Cardiac ventricle fibroblast (primary cell): ENCODE results near the genes ZFYVE27 and CRTAC1.

DNA sequence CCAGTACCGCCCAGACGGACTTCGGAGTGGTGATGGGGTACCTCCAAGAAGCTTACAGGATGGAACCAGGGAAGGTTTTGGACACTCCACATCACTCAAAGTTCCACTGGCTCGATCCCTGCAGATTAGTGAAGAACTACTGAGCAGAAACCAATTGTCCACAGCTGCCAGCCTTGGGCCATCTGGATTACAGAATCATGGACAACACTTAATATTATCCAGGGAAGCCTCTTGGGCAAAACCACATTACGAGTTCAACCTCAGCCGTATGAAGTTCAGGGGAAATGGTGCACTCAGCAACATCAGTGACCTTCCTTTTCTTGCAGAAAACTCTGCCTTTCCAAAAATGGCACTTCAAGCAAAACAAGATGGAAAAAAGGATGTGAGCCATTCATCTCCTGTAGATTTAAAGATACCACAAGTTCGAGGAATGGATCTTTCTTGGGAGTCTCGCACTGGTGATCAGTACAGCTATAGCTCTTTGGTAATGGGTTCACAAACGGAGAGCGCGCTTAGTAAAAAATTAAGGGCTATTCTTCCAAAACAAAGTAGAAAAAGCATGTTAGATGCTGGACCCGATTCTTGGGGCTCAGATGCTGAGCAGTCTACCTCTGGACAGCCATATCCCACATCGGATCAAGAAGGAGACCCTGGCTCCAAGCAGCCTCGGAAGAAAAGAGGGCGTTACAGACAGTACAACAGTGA is 123.0 kb downstream of the LCOR start:
- RAMPAGE, long total RNA: no peak

DNA sequence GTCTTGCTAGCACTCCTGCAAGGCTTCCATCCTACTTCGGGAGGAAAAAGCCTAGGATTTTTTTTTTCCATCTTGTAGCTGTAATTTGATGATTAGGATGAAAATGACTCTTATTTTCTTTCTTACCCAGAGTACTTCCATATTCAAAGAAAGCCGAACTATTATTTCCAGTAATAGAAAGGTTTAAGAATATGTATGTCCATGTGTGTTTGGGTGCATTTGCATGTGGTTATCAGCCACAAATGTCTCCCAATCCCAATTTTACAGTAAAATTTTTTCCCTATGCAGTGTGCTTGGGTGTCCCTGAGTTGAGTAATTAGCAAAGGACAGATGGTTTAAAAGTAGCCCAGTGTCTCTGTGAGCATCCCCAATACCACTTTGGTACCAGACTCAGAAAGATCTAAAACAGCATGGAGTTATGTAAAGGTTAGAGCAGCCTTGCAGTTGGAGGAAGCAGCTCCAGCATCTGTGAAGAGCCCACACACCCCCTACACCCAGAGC is 153.9 kb downstream of the LCOR start:
- RAMPAGE, long total RNA: no peak

DNA sequence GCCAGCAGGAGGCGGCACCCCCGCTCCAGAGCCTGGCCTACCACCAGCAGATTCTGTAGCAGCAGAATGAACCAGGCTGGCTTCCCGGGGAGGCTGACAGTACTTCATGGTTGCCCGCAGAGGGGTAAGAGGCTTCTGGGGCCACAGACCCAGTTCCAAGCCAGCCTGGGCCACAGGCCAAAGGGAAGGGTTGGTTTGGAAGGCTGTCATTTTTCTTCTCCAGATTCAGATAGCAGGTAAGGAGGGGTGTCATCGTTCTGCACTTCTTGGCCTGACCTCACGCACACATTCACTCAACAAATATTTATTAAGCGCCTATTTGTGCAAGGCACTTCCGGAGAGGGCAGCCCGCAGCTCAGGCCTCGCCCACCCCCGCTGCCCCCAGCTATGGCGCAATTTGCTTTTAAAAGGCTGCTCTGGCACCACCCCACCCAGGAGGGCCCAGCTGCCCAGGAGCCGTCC is 168.5 kb downstream of the LCOR start:
- RAMPAGE, long total RNA: no peak

DNA sequence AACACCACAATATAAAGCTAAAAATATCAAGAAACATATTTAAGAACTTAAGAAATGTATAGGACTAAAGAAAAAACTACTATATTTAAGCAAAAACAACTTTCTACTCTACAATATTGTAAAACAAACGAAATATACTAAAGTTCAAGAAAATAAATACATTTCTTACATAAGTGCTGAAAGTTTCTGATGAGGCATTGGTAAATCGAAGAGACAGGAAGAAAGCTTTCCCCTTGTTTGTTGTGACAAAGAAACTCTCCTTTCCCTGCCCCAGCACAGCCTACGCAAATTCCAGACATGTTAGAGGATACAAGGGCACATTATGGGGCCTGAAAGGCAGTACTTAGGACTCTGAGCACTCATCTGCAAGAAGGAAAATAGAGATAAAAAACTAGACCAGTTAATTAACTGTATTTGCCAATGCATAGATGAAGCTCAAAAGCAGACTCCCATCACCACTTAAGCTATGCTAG is 22.0 kb downstream of the ARHGAP19 start:
- RAMPAGE, long total RNA: no peak

DNA sequence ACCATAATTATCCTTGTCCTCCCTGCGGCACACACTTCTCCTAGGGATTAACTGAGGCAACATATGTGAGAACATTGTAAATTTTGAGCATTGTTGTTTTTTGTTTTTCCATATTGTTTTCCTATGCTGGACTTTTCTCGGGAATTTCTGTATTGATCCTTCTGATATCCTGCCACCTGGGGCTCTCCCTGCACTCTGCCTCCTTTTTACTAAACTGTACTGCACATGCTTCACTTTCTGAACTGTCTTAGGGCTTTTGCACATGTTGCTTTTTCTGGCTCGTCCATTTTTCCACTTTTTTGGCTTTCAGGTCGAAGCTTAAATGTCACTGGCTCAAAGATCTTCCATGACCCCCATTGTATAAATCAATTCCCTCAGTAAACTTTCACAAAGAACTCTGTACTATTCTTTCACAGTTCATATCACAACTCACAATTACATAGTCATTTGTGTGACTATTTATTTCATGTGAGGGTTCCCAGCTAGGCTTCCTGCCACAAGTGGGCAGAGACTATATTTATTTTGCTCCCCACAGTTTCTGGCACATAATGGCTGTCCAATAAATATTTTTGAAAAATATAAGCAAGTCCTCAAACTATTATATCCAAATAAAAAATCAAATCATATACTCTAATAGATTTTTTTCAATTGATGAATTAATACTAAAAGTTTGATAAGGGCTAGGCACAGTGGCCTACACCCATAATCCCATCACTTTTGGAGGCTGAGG is 1.5 kb upstream of the ARHGAP19 start:
- RAMPAGE, long total RNA: no peak

DNA sequence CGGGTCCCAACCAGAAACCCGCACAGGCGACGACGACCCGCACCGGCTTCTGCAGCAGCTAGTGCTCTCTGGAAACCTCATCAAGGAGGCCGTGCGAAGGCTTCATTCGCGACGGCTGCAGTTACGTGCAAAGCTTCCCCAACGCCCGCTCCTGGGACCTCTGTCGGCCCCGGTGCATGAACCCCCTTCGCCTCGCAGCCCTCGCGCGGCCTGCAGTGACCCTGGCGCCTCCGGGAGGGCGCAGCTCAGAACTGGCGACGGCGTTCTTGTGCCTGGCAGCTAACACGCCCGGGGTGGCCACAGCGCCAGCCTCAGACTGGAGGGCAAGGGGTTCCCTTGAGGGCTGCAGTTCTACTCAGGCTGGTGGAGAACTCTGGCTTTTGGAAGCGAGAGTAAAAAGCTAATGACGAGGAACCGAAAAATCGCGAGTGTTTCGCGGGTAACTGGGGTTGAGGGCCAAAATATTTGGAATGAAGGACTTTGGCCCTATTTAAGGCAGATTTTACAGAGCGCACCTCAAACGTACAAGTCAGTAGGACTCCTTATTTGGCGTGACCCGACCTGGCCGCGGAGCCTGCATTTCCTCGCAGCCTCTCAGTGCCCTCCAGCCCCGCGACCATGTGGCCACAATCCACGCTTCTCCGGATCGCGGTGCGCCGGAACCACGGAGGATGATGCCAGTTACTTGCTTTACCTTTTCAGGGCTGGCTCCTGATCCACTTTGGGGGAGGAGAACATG is 1.1 kb downstream of the FRAT1 start:
- RAMPAGE, long total RNA: no peak

DNA sequence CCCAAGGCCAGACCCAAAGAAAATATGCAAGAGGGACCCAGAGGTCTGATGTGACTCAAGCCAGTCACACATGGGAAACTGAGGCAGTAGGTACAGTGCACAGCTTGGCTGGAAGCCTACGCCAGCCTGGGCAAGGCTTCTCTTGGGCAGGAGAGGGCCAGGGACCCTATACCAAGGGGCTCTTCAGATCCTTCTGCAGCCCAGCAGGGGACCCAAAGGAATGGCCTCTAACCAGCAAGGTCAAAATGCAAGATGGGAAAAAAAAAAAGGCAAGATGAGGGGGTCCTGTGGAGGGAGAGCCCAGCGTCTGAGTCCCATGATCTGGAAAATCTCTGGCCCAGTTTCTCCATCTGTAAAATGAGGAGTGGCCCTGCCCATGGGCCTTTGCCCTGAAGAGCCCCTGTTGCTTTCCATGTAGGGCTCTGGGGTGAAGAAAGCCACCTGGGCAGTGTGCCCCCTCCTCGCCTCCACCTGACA is 32.3 kb downstream of the RRP12 start:
- RAMPAGE, long total RNA: no peak

GRCh38 chr10:97494260-97494524 is 4.0 kb downstream of the MMS19 start:
- RAMPAGE, long total RNA: no peak

- RAMPAGE, long total RNA: no peak
These were observed 396 bp downstream of the ANKRD2 start for GRCh38 chr10:97572956-97573393.

DNA sequence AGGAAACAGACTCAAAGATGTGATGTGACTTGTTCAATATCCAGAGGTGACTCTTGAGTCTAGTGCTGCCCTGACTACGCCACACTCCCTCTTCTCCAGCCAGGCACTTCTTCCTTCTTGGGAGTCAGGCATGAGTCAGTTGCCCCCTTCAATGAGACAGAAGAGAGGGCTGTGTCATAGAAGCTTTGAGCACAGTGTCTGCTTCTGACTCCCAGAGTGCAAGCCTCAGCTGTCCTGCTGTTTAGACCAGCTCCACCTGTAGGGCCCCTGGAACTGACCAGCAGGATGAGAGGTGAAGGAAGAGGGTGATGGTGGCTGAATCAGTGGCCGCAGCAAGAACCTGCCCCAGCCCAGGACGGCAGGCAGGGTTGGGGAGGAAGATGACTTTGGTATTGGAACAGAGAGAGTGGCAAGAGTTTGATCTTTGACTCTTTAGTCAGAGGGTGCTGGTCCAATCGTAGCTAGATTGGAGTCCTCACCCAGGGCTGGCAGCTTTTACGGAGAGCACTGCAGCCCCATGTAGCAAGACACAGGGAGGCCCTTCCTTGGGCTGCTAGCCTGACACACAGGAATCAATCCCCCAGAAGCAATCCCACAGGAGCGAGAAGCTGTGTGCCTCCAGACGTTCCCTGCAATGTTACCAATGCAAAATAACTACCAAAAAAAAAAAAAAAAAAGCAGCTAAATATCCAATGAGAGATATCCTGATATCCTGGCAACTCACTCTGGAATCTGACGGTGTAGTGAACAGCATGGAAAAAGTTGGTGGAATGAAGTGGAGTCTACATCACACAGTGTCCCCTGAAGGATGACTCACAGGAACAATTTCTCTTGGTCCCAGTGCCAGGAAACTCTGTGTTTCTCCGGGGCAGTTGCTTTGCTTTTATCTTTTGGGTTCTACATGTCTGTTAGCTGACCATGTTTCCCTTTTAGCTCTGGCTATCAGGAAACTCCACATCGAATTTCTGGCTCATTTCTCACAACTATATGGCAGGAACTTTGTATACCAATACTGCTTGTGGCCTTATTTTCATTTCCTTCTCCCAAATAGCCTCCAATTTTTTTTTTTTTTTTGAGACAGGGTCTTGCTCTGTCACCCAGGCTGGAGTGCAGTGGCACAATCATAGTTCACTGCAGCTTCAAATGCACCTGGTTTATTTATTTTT is 6.9 kb downstream of the C10orf62 start:
- RAMPAGE, long total RNA: no peak

GRCh38 chr10:97601200-97601654 is 11.7 kb downstream of the C10orf62 start:
- RAMPAGE, long total RNA: no peak

- RAMPAGE, long total RNA: no peak
These were observed 12.4 kb downstream of the C10orf62 start for GRCh38 chr10:97601778-97602439.

- RAMPAGE, long total RNA: no peak
These were observed 10.3 kb downstream of the PI4K2A start for GRCh38 chr10:97650573-97651321.

GRCh38 chr10:97664558-97665203 is 22.4 kb downstream of the AVPI1 start:
- RAMPAGE, long total RNA: no peak

- RAMPAGE, long total RNA: no peak
These were observed 570 bp upstream of the MARVELD1 start for GRCh38 chr10:97713098-97713221.

DNA sequence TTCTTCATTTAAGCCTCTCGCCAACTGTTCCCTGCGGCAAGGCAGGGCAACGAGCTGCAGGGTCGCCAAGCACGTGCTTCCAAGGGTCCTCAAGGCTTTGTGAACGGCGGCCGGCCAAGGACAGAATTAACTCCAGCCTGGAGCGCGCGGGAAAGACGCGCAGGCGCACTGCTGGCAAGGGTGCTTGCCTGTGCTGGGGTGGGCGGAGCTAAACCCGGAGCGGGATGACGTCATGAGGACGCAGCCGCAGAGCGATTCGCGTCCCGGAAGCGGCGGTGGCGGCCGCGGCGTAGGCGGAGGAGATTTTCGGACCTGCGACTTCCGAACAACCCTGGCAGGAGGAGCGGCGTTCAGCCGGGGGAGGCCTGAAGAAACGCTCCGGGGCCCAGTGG is at the start of gene ZFYVE27:
Gene ZFYVE27, plus strand, starts transcription at position 254 of the 392 bp plus-strand sequence.
- RAMPAGE, long total RNA: no peak

DNA sequence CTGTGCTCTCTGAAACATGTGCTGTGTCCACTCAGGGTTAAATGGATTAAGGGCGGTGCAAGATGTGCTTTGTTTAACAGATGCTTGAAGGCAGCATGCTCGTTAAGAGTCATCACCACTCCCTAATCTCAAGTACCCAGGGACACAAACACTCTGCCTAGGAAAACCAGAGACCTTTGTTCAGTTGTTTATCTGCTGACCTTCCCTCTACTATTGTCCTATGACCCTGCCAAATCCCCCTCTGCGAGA is 7.5 kb upstream of the GOLGA7B start:
- RAMPAGE, long total RNA: no peak

DNA sequence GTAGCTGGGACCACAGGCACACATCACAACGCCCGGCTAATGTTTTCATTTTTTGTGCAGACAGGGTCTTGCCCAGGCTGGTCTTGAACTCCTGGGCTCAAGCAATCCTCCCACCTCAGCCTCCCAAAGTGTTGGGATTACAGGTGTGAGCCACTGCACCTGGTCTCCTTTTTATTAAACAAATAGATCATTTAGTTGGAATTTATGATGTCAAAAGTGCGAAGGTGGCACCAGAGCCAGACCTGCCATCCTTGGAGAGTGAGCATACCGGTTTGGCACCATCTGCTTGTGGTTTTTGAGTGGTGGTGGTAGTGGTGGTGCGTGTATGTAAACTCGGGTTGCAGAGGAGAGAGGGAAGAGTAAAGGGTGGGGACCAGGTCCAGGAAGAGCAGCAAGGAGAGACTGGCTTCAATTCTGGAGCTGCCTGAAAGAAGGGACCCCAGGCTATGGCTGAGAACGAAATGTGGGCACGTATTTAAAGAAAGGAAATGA is 658 bp upstream of the GOLGA7B start:
- RAMPAGE, long total RNA: no peak

GRCh38 chr10:97882301-97882644 is 32.6 kb downstream of the GOLGA7B start:
- RAMPAGE, long total RNA: no peak

DNA sequence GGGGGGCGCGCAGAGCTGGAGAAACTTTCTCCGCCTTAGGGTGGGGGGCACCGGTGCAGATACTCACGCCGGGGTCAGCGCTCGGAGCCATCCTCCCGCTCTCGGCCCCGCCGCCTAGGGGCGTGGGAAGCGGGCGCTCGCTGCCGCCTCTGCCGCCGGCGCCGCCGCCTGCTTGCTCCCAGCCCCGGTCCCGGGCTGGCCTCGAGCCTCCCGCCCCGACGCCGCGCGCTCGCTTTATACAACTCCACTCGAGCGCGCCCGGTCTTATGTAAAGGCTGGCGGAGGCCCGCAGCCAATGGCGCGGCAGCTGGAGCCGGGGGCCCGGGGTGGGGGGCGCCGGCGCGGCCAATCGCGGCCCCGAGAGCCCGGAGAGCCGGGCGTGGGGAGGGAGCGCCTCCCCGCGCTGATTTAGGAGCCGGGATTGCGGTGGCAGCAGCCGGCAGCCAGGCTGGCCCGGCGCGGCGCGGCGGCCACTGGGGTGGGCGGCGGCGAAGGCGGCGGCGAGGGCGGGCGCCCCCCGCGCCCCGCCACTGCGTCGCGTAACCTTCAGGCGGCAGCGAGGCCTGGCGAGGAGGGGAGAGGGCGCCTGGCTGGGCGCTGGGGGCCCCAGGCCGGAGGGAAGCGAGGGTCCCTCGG is at the start of gene CRTAC1:
Gene CRTAC1, minus strand, starts transcription at position 240 of the 636 bp plus-strand sequence.
- RAMPAGE, long total RNA: no peak